GM12892 (cell line): ENCODE data around the genes GPR78 and USP17L10.

DNA sequence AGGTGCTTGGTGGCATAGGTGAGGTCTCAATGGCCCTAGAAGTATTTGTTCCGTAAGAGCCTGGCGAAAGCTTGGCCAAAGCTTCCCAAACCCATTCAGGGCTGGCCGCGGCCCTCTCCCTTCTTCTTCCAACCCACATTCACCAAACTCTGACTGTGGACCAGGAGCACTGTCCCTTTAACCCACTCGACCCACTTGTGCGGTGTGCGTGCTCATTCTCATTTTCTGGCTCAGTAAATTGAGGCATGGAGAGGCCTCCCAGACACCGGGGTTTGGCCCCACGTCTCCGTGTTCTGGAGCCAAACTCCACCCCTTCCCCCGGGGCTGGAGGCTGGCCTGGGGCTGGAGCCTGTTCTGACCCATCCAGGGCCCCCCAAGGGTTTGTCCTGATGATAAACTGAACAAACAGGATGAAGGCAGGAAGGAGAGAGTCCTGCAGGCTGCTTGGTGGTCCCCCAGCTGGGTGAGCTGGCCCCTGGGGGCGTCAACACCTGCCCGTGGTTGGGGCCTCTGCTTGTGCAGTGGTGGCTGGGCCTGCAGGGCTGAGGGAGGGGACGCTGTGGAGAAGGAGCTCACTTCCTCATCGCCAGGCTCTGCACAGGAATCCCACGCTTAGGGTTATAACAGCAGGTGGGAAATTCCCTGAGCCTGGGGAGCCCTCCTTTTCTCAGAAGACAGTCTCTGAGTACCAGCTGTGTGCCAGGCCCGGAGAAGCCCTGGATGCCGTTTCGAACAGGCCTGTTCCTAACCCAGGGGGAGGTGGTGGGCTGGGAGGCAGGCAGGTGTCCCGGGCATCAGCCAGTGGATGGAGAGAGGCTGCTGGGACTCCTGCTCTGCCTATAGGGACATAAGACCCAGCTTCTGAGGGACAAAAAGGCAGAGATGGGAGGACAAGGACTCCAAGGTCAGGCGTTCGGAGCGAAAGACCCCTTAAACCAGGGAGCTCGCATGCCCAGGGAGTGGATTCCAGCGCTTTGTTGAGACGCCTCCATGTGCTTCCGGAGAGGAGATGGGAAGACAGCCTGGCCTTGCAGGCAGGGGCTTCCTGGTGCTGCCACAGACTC is 2.3 kb downstream of the SH3TC1 start:
- RRBS, result 10% methylated on average over 8 of the region's 27 CpGs

- RRBS, result 58% methylated on average over 3 of the region's 15 CpGs
Observed at GRCh38 chr4:8202668-8203416, 3.8 kb downstream of the SH3TC1 start.

GRCh38 chr4:8214943-8215771 is 16.1 kb downstream of the SH3TC1 start:
- RRBS, result 80% methylated on average over 2 of the region's 22 CpGs

- RRBS, result 97% methylated on average over 5 of the region's 12 CpGs
Observed at GRCh38 chr4:8260732-8261104, 8.8 kb upstream of the HTRA3 start.

- RRBS, result no CpG with 5 or more reads among the region's 4 CpGs
Observed at GRCh38 chr4:8349879-8350115, 80.2 kb downstream of the HTRA3 start.

DNA sequence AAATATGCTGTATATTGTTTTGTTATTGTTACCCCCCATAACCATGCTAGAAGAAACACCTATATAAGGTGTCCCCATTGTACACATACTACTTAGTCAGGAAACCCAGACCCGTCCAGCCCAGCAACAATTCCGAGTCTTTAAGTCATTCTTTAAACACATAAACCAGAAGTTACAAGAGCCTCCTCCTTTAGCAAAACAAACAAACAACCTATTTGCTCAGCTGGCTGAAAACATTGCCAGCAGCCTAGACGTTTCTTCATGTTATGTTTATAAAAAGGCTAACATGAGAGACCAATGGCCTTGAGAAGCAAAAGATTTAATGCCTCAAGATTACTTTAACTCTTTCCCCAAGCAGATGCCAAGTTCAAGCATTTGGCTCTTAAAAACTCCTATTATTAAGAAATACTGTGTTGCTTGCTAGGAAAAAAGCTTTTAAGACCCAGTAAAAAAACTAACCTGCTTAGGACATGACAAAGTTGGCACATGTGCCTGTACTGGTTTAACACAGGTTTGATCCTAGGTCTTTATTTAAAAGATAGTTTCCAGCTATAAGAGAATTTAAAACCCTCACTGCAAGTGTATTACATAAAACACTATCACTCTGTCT is 1.3 kb downstream of the ACOX3 start:
- RRBS, result no CpG with 5 or more reads among the region's 3 CpGs

GRCh38 chr4:8451479-8452067 is 11.0 kb downstream of the TRMT44 start:
- RRBS, result no CpG with 5 or more reads among the region's 9 CpGs

DNA sequence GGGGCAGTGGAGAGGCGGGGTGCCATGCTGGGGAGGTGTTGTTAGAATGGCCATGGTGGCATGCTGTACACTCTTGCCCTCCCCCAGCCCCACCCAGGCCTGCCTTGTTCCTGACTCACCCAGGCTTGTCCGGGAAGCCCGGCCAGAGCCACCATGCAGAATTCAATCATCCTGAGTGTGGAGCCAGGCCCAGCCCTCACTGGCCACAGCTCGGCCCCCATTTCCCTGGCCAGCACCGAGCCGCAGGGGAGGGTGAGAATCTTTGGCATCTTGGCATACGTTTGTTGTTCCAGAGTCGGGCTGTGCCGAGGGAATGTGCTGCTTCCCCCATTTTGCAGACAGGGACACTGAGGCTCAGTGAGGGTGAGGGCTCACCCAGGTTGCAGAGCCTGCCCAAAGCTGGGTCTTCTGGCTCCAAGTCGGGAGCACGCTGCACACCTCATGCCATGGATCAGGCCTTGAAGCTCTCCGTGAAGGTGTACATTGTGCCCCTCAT is 21.7 kb upstream of the GPR78 start:
- RRBS, result no CpG with 5 or more reads among the region's 12 CpGs

GRCh38 chr4:8580045-8580698 is at the start of gene GPR78:
Gene GPR78 (plus strand): TSS chr4:8580392.
- RRBS, result no CpG with 5 or more reads among the region's 29 CpGs

GRCh38 chr4:9151966-9152985 is 17.9 kb upstream of the FAM90A26 start:
- RRBS, result no CpG with 5 or more reads among the region's 68 CpGs

GRCh38 chr4:9153144-9154231 is 16.7 kb upstream of the FAM90A26 start:
- RRBS, result 2% methylated on average over 11 of the region's 72 CpGs

DNA sequence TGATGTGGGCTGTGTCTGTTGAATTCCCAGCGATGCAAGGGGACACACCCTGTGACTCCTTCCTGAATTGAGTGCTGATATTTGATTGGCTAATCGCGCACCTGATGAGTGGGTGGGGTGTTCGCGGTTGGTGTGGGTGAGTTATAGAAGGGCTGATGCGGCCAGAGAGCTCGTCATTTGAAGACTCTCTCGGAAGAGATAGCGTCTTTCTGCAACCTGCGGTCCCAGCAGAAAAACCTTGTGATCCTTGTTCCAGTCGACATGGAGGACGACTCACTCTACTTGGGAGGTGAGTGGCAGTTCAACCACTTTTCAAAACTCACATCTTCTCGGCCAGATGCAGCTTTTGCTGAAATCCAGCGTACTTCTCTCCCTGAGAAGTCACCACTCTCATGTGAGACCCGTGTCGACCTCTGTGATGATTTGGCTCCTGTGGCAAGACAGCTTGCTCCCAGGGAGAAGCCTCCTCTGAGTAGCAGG is at the start of gene USP17L10:
TSS of gene USP17L10 (plus strand) at position 262 of the 480 bp plus-strand sequence.
- RRBS, result no CpG with 5 or more reads among the region's 16 CpGs

GRCh38 chr4:9604818-9605443 is 160.7 kb downstream of the DEFB131A start:
- RRBS, result no CpG with 5 or more reads among the region's 7 CpGs

DNA sequence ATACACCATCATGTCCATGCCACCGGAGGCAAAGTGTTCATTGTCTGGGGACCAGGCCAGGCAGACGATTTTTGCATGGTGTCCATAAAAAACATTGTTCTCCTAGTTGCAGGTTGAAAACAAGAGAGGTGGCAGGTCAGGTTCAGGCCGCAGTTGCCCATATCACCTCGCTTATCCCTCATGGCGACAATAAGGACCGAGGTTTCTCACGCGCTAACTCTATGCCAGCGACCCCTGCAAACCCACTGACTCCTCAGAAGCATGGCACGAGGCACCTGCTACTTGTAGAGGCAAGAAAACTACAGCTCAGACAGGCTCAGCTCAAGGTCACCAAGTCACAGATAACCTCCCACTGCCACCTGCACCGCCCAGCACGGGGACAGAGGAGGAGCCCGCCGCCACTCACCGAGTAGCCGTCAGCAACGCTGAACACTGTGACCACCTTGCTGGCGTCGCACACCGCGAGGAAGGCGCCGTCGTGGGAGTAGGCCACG is 39.2 kb downstream of the WDR1 start:
- RRBS, result 100% methylated on average over 1 of the region's 25 CpGs

- RRBS, result no CpG with 5 or more reads among the region's 14 CpGs
Observed at GRCh38 chr4:10090220-10090881, 26.2 kb downstream of the WDR1 start.

GRCh38 chr4:10093361-10093667 is 23.3 kb downstream of the WDR1 start:
- RRBS, result 97% methylated on average over 4 of the region's 9 CpGs

- RRBS, result no CpG with 5 or more reads among the region's 9 CpGs
Observed at GRCh38 chr4:10103661-10104048, 12.9 kb downstream of the WDR1 start.

DNA sequence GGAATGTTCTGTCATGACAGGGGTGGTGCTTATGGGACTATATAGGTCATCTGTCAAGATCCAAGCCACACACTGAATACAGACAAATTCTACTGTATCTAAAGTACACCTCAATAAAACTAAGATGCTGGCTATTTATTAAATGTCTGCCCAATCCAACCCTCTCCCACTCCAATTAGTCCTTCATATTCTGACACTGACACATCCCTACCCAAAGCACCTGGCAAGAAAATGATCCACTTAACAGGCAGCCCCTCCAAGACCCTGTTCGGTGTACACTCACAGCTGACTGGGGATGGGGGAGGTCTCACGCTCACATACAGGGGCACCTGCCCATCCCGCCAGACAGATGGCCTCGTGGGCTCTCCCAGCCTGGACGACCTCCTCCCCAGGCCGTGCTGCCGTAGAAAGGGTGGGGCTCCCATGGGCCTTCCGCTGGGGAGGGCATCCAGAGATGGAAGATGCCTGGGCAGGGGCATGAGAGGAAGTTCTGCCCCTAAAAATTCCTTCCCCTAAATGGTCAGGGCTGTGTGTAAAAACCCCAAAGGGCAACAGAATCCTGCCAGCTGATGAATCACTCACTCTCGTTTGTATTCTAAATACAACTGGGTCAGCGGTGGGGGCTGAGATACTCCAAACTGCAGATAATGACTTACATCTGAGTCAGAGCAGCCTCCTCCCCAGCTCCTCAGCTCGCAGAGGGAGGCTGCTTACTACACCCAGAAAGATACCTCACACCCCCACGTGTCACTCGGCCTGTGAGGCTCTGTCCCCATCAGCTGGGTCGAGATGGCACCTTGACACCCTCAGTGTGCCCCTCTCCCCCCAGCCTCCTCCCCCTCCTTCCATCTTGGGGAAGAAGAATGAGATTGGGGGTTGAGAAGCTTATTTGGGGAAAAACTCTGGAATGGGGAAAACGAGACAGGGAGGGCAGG is 10.2 kb downstream of the WDR1 start:
- RRBS, result no CpG with 5 or more reads among the region's 15 CpGs

- RRBS, result no CpG with 5 or more reads among the region's 9 CpGs
Observed at GRCh38 chr4:10108296-10109163, 8.1 kb downstream of the WDR1 start.

DNA sequence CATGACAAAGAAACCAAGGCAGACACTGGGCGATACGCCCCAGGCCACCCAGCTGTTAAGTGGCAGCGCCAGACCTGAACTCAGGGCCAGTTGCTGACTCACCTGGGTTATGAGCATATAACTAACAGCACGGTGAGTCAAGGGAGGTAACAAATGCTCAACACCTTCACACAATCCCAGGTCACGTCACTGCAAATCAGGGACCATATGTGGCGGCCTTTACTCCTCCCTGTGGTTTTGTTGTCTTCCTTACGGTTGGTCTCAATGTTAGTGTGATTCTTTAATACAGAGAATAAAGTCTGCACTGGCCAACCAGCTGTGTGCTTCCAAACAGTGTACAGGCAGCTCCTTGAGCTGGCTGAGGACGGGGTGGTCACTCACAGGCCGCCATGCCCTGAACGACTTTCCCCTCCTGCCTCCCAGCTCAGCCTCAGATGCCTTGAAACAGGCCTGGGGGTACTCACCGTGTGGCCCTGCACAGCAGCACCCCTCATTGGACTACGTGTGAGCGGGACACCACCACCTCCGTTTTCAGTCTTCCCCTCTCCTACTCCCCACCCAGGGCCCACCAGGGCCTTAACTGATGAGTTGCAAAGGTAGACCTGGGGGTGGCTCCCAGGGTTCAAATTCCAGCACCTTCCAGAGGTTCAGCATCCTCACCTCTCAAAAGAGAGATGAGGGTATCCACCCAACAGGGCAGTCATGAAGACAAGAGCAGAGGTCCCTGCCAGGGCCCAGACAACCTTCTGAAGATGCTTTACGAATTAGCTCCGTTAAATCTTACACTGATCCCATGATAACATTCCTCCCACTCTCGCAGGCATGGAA is 7.2 kb downstream of the WDR1 start:
- RRBS, result no CpG with 5 or more reads among the region's 17 CpGs